AG08470 (cell line): ENCODE data around the genes REN and PLEKHA6.

DNA sequence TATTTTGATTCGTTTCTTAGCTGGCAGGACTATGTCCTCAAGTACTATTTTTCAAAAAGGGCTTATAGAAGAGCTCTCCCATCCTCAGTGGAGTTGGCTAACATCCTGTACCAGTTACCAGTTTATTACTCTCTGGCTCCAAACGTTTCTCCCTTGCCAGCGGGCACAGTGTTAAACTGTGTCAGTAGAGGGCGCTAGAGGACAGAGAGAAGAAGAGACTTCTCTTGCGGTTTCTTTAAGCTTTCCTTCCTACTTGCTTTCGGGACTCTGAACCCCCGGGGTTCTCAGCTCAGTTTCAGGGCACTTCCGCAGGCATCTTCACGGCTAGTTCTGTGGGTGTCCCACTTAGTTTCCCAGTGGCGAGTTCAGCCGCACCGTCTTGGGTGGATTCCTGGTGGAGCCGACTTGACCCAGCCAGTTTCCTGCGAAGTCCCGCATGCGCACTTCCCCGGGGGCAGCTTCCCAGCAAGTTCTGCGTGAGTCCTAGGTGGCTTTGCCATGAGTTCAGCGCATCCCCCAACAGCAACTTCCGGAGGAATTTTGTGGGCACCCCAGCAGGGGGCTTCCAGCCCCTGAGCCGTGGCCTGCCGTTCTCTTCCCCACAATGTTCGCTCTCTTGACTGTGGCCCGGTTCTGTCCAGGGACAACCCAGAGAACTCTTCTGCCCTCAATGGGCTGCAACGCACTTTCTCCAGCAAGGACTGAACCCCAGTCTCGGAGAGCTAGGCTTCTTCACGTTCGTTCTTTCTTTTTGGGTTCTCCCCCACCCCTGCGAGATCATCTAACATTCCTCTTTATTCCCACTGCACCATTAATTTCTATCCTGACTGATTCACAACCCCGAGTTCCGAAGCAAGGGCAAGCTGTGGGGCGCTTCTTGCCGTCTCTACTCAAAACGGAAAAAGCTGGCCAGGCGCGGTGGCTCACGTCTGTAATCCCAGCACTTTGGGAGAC, 37.8 kb upstream of the BTG2 start:
- RRBS: 6% methylated on average over 6 of the region's 37 CpGs

DNA sequence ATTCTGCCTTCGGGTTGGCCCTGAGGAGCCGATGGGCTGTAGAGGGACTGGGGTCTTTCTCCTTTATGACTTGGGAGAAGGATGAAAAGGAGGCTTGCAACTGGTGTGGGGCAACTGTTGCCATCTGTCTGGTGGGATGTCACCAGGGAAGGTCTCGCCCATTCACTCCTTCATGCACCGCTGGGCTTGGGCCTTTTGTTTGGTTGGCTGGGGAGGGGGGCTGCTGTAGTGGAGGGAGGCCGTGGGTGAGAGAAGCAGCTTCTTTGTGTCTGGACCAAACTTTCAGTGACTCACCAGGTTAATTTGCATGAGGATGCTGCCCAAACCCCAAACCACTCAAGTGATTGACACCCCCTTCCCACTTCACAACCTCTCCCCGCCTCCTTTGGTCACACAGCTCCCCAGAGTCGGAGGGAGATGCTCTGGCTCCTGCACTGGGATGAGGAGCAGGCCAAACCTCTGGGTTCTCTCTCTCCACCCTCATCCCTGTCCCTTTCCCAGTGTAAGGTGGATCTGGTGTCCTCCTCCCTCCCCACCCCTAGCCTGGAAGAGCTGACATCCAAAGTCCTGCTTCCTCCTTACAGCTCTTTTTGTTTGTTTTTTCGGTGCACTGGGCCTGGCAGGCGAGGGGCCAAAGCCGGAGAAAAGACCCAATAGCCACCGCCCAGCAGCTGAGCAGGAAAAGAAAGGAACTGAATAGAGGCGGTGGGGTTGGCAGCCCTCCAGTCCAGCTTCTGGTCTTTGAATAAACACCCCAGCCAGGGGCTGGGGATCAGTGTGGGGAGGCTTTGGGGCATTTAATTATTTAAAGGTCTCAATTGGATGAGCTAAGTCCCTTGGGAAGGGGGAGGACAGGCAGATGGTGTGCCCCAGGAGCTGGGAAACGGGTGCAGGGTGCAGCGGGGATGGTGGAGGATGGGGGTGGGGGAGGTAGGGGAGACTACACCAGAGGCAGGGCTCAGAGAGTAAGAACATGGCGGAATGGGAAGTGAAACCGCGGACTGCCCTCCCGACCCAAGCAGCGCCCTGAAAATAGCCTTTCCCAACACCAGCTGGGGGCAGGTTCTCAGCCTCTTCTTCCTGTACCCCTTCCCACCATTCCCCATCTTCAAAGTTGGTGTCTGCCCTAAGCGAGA, 20.0 kb downstream of the BTG2 start:
- RRBS: no CpG with 5 or more reads among the region's 20 CpGs

DNA sequence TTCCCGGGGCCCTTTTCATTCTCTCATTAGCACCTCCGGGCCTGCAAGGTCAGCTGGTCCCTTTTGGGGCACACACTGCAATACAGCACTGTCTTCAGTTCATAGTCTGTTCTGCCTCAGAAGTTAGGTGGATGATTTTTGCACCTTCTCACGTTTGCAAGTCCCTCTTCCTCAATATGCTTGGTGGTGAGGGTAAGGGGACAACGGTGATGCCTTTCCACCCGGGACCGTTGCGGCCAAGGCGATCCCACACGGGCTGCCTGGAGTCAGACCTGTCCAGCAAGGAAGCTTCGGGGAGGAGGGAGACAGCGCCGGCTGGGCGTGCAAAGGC, 21.6 kb downstream of the BTG2 start:
- RRBS: 2% methylated on average over 9 of the region's 13 CpGs

- RRBS: no CpG with 5 or more reads among the region's 5 CpGs
Observed at GRCh38 chr1:203369179-203369559, 18.2 kb upstream of the FMOD start.

DNA sequence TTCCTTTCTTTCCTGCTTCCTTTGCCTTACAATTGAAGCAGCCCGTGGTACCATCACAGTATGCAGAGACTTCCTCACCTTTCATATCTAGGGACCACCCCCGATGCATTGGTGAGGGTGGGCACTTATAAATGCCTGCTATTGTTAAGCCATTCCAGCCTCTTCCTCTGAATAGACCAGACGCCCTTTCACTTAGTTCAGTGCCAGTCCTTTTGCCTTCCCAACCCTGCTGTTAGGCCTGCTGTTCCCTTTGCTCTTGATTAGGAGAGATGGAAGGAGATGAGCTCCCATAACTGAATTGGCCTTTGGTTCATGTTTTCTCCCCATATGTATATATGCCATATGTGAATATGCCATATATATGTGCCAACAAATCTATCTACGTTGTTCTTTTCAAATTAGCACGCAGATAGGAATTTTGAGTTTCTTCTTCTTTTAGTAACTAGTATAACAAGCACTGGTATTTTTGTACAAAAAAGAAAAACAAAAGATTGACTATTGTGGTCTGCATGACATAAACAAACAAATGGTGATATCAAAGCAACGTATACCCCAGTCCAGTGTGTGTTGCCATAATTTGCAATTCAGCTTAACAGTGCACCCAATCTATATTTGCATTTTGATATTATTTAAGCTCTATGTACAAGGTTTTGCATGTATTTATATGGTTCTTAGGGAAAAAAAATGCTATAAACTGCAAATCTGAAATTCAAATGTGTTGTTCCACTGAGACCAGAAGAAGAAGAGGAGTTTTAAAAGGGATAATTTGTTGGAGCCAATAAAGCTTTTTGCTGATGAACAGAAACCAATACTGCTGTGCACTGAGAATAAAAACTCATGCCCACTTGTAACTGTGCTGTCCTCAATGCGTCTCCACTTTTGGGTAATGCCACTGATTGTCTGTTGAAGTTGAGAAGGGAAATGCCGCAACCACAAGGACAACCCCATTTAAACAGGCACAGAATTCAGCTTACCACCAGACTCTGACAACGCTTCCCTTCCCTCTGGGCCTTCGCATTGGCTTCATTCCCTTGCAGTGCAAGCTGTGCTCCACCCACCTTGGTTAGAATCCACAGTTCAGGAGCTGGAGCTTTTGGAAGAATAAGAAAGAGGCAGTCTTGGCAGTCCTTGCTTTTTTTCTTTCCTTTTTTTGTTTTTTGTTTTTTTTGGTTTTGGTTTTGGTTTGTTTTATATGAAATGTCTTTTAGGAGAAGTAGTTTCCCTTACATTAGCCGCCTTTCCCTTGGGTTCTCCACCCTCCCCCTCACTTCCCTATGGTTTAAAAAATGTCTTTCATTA, 21.3 kb upstream of the LAX1 start:
- RRBS: no CpG with 5 or more reads among the region's 11 CpGs

- RRBS: no CpG with 5 or more reads among the region's 18 CpGs
Observed at GRCh38 chr1:204088531-204089515, 15.9 kb downstream of the SOX13 start.

DNA sequence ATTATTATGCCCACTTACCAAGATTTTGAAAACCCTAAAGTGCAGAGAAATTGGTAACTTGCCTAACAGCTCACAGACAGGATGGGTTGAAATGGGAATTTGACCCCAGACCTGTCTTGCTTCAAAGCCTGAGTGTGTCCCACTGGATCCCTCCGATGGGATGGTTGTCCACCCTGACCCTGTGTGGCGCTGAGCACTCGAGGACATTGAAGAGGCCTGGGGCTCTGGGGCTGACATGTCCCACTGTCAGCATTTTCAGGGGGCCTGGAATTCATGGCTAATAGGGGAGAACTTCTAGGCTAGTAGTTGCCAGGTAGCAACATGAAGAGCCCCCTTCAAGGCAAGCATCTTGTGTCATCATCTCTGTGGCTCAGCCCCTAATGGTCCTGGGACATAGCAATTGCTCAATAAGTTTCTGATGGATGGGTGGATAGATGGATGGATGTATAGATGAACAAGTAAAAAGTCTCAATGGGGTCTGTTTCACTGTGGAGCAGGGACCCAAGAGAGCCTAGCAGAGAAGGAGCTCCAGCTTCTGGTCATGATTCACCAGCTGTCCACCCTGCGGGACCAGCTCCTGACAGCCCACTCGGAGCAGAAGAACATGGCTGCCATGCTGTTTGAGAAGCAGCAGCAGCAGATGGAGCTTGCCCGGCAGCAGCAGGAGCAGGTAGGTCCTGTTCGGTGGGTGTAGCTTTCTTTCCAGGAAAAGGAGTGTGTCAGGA, 35.7 kb downstream of the ETNK2 start:
- RRBS: no CpG with 5 or more reads among the region's 7 CpGs

GRCh38 chr1:204142230-204142800, 9.5 kb downstream of the ETNK2 start:
- RRBS: no CpG with 5 or more reads among the region's 3 CpGs

DNA sequence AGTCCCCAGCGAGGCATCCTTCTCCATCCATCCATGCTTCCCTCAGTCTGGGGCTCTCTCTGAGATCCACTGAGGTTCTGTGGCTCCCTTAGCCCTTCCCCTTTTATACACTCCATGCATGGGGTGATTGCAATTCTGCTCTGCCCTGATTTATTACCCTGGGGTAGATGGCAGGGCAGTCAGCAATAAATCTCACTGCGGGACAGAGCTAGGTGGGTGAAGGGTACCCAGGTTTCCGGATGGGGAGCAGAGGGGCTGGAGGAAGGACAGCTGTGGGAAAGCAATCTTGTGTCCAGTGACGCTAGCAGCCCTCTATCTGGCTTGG, at the start of gene REN:
REN (minus strand) TSS at position 79 of the 325 bp plus-strand sequence.
- RRBS: no CpG with 5 or more reads among the region's 4 CpGs

DNA sequence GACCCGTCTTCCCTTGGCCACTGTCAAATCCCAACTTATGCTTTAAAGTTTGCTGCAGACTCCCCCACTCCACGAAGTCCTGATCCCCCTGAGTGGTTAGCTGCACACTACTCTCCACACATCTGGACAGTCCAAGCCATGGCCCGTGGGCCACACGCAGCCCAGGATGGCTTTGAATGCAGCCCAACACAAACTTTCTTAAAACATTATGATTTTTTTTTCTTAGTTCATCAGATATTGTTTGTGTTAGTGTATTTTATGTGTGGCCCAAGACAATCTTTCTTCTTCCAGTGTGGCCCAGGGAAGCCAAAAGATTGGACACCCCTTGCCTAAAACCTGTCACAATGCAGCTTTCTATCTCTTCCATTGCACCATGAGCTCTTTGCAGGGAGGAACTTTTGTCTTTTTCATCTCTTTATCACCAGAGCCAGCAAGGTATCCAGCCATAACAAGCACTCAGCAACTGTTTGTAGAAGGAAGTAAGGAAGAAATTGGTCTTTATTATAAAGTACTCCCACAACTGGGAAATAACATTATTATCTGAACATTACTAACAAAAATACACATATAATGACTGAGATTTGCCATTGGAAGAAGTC, 57.2 kb upstream of the GOLT1A start:
- RRBS: no CpG with 5 or more reads among the region's 4 CpGs

DNA sequence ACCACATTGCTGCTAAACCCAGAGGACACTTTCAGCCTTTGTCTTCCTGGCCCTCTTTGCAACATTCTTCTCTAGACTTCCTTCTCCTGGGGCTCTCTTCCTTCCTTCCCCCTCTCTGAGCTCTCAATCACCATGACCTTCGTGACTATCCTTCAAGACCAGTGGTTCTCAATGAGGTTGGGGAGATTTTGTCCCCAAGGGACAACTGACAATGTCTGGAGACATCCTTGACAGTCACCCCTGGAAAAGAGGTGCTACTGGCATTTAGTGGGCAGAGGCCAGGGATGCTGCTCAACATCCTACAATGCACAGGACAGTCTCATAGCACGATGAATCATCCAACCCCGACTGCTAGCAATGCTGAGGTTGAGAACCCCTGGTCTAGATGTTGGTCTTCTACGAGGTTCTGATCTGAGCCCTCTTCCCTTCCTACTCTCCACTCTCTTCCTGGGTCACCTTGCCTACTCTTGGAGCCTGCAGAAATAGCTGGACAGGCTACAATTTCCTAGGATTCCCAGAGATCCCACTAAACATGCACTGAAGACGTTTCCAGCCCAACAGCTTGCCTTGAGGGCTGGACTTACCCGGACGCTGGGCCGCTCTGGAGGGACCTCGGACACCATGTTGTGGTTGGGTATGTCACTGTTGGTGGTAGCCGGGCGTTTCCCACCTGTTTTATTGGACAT, 59.4 kb upstream of the GOLT1A start:
- RRBS: 92% methylated on average over 5 of the region's 11 CpGs

DNA sequence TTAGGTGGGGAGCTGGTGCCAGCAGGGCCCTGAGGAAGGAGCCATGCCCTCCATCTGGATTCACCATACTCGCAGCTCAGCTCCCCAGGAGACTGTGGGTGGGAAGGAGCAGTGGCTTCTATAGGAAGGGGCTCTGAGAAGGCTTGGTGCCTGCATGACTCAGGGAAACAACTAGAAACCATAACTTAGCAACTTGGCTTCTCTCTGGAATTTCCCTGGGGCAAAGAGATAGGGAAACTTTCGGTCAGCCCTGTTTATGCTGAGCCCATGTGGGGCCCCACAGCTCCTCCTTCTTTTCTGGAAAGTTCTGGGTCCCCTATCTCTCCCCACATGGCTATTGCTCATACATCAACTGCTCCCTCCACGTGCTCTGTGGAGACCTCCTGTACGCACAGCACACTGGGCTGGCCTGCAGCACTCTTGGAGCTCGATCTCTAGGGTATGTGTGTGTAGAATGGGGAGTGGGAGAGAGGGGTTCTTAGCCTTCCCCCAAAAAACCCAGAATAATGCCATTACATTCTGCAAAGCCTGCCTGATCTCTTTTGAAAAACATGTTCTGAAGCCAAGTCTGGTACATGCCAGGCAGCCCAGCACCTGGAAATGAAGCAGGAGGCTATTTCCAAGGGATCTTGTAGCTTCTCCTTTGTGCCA, 39.3 kb downstream of the PLEKHA6 start:
- RRBS: no CpG with 5 or more reads among the region's 5 CpGs

- RRBS: 1% methylated on average over 4 of the region's 20 CpGs
Observed at GRCh38 chr1:204359453-204360186, at the start of gene PLEKHA6. TSS of gene PLEKHA6 (minus strand) at chr1:204359929.

DNA sequence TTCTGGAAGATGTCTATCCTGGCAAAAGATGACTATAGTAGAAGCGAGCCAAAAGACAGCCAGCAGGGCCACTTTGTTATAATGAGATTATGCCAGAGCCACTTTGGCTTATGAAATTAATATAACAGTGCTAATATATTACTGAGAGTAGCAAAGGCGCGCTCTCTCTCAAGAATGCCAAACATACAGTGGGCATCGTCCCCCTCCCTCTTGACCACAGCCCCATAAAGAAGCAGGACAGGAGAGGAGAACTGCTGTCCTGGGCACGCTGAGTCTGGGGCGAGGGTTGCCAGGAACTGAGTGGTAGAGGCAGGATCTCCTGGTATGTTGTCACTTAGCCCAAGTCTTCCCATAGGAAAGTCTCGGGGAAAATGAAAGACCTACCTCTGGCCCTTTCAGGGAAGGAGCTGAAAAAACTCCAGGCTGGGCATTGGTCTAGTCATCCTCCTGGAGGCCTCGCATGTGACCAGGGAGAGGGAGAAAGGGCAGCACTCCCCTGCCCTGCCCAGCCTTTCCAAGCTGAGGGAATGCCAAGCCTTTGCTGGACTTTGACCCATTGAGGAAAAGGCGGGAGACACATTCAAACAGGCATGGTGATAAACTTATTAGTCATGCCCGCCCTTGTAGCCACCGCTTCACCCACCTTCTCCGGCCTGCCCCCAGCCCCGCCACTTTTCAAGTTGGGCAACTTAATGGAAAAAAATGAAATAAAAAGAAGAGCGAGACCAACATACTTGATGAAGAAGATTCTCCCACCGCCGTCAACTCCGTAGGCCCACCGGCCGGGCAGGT, 17.3 kb upstream of the PLEKHA6 start:
- RRBS: 8% methylated on average over 1 of the region's 19 CpGs

DNA sequence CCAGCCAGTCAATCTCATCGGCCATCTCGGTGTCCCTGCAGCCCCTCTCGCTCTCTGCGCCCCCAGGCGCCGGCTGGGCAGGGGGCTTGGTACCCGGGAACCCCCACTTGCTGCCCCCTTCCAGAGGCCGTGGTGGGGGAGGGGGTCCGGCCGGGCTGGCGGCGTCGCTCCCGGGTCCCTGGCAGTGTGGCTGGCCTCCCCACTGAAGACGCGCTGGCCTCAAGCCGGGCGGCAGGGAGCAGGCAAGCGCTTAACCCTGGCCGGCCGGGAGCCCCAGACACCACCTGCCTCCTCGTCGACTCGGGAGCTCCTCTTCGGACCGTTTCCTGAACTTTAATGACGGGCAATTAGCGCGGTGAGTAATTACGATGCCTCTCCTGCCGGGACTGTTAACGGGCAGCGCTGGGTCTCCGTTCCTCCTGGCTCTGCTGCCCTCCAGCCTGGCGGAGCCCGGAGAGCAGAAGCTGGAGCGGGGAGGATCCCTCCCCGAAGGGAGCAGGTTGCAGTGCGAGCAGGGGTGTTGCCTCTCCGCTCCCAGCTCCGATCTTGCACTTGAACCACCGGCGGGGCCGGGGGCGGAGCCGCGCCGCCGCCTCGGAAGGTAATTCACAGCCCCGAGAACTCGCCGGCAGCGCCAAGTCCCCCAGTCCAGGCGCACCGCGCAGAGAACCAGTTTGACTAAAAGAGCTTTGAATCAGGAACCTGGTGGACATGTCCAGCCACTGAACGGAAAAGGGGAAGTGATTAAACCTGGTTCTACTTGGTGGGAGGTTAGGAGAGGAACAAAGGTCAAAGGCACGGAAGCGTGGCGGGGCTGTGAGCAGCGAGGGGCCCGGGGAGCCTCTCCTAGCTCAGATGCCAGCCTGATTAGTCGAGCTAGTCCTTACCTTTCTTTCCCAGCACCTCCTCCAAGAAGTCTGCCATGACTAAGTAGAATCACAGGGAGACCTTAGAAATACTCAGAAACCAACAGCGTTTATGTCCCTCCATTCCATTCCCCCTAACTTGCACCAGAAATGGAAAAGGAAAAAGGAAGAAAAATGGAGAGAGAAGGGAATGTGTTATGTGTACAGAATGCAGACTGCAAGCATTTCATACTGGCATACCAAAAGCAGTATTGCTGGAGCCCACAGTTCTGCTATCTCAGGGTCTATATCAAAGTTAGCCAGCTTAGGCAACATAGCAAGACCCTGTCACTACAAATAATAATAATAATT, 18.3 kb upstream of the PLEKHA6 start:
- RRBS: 5% methylated on average over 34 of the region's 65 CpGs

DNA sequence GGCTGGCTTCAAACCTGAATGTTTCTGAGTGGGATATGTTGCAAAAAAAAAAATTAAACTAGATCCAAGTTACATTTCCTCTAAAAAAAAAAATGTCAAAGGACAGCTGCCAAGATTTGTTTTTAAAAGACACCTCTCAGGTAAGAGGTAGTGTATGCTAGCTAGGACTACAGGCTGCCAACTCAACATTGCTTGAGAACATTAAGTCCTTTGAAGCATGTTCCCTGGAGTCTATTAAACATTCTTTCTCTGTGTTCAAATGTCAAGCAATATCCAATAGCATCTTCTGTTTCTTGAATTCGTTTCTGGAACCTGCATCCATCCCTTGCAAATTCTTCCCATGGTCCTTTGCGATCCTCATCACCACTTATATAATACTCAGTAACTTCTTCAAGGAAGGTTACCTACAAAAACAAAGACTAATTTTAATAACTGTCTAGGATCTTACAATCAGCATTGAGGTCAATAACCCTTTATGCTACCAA, 5.7 kb downstream of the PPP1R15B start:
- RRBS: no CpG with 5 or more reads among the region's 2 CpGs

DNA sequence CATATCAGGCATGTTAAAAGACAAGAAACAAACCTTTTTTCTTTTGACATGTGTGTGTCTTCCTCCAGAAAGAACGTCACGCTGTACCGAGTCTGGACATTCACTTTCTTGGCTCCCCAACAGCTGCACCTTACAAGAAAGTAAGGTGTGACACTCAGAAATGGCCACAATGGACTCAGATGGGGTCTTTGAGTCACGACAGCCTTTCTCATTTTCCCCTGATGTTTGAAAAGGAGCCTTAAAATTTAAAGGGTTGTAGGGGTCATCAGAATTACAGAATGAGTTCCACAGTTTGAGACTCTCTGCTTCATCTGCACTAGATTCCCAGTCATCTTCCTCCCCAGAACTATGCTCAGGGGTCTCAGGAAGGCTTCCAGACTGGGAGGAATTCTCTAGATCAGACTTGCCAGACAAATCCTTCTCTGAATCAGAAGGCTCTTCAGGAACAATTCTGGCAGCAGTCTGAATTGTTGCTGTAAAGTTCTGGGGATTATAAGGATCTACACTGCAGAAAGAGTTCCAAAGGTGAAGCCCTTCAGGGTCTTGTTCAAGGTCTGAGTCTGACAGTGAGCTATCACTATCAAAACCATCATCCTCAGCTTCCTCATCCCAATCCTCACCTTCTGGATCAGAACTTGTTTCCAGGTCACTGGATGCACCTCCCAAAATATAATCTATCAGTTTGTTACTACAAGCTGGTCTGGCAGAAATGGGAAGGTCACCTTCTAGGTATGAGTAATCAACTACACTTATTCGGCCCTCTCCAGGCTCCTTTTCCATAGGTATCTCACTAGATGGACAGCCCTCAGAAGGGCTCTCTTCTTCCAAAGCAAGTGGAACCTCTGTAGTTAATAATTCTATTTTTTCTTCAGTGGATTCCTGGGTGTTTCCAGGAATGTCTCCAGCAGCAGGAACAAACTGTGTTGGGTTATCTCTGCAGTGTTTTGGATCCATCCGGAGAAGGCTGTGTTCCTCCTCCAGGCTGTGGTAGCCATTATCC, 1.9 kb downstream of the PPP1R15B start:
- RRBS: no CpG with 5 or more reads among the region's 6 CpGs

GRCh38 chr1:204448455-204448967, 36.9 kb upstream of the PPP1R15B start:
- RRBS: no CpG with 5 or more reads among the region's 7 CpGs

- RRBS: no CpG with 5 or more reads among the region's 8 CpGs
Observed at GRCh38 chr1:204469265-204469679, 25.3 kb downstream of the PIK3C2B start.

- RRBS: no CpG with 5 or more reads among the region's 14 CpGs
Observed at GRCh38 chr1:204479183-204480407, 15.0 kb downstream of the PIK3C2B start.